ReNcell CX (cell line): ENCODE results near the genes OR10W1, LPXN, CNTF, GLYATL1, OR5AN1 and OR5A1.

DNA sequence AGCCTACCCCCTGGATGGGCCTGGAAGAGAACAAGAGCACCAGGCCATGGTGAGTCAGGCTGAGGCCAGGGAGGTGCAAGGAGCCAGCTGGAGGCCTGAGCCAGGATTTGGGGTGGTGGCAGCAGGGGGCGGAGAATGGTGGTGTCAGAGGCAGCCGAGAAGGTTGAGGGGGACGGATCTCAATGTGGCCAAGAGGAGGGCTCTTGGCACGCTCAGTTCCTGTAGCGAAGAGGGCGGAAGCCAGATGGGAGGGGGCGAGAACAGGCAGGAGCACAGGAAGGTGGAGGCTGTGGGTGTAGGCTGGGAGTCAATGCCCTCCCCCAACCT lies 13.7 kb downstream of the RTN4RL2 start:
- PRO-cap = no peak

DNA sequence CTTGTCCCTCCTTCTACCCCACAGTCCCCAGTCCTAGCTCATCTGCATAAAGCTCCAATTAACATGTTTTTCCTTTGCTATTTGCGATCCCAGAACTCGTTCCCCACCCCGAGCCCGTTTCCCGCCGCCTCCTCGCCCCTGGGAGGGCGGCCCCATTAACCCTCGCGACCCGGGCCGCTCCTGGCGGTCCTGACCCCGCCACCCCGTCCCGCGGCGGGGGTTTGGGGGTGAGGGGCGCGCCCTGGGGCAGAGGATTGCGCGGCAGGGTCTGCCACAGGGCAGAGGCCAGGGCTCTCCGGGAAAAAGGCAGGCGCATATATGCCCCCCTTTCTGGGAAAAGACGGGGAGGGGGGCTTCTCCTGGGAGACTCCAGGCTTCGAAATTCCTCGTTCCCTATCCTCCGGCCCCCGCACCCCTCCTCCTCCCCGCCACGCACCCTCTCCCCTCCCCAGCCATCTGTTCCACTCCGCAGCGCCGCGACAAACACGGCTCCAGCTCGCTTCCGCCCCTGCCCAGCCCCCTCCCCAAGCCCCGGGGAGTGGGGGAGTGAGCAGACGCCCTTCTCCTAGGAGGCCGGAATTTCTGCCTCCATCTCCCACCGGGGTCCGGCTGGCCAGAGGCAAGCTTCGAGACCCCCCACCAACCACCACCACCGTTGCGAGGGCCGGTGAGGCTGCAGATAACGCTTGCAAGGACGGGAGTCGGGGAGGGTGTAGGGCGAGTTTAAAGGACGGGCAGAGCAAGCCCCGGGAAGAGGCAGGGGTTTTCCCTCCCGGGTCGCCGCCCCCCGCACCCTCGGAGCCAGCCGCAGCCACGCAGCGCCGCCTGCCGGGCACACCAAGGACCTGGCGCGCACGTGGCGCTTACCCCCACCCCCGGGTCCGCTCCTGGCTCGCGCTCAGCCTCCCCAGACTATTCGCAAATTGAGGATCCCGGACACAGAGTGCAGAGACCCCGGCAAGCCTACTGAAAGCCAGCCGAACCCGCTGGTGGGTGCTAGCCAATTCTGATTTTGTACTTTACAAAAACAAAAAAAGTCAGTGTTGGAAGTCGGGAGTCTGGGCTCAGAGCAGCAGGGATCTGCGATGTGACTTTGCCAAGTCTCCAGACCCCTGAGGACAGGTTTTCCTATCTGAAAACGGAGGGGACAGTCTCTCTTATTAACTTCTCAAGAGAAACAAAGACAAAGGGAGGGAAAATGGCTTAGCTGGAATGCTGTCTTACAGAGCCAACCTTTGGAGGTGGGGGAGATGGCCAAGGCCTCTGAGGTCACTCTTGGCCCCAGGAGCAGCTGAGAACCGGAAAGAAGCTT lies 22.5 kb downstream of the RTN4RL2 start:
- PRO-cap = no peak

DNA sequence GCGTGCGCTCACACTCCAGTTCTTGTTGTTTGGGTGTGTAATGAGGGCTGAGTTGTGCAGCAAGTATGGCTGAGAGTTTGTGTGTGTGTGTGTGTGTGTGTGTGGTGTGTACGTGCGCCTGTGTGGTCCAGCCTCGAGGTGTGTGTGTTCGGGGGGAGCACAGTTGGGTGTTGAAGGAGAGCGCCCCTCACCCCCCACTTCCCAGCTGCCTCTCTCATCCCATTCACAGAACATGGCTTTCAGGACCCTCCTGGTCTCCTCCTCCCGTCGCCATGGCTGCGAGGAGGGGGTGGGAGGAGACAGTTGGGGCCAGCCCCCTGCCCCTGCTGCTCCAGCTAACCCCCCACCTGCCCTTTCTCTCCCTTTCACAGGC lies 10.6 kb downstream of the YPEL4 start:
- PRO-cap = no peak

DNA sequence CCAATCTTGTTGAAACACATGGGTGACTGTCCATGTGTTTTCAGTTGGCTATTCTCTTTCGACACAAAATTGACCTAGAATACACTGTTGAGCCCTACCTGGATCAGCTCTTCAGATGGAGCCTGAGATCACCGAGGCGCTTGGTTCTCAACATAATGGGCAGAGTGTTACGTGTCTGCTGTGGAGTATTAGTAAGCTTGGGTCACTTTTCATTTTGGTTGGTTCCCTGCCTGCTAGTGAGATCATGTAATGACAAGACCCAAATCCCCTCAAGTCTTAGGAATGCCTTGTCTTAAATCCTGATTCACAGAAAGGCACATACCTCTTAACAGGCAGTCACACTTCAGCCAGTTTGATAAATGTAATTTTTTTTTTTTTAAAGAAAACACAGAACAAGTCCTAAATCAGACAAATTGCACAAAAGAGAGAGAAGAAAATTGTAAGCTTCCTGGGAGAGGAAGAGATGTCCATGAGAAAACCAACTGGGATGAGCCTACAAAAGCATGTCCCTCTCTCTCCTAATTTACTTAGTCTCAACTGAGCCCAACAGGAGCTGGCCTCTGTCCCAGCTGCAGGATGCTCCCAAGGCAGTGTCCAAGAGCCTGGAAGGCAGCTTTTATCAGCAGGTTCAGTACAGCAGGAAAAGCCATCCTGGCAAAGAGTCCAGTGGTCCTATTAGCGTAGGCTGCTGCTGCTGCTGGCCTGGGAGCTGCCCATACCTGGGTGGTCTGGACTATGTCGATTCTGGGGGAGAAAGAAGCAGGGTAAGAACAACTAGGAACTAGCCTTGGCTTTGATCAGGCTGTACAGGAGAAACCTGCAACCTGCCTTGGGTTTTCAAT lies 8.4 kb downstream of the MED19 start:
- PRO-cap = no peak

DNA sequence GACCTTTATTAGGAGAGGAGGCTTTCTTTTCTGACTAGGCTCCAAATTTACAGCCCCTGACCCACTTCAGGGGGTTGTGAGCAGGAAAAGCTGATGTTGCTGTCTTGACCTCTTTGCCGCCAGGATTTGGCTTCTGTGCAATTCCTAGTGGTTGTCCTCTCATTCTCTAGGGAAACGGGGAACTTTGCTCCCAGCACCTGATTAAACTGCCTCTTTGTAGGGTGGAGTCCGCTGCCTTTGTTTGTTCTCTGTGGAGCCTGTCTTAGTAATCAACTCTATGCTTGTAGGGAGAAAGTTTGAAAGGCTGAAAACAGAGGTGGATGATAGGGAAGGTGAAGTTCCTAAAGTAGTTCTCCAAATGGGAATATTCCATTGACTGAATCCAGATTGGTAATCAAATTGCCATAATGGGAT lies 16.4 kb downstream of the CTNND1 start:
- PRO-cap = no peak

DNA sequence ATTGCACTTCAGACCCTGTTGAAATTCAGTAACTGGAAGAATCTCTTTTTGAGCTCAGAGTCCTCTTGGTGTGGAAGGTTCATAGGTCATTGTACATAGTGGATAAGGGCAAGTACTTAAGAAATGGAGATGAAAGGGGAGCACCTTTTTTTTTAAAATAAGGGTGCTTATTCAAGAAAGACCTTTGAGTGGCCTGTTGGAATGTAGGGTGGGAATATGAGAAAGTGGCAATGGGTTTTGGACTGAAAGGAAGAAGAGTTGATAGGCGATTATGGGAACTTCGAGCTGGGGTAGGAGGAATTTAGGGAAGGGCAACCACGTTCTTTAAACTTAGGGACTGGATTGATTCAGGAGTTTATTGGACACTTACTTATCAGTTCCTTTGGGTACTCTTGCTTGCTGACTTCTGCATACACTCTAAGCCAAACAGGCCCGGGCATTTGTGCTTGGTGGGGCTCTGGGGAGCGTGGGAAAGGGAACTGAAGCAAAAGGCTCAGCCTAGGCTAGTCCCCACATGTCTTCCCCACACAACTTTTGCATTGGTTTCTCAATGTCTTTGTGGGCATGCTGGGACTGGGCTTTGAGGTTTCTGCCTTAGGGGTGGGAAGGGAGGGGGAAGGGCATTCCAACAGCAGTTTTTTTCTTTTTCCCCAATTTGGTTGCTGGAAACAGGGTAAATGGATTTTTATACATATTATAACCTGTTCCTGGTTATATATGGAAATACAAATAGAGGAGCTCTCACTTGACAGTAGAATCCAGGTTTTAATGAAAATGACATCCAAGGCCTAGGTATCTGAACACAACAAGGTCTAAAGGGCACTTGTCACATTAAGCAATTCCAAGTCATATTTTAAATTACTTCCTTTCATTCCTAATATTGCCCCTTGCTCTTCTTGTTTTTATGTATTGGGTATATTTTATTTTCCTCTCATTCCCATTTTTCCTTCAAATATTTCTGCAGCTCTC lies 26.8 kb downstream of the CTNND1 start:
- PRO-cap = no peak

DNA sequence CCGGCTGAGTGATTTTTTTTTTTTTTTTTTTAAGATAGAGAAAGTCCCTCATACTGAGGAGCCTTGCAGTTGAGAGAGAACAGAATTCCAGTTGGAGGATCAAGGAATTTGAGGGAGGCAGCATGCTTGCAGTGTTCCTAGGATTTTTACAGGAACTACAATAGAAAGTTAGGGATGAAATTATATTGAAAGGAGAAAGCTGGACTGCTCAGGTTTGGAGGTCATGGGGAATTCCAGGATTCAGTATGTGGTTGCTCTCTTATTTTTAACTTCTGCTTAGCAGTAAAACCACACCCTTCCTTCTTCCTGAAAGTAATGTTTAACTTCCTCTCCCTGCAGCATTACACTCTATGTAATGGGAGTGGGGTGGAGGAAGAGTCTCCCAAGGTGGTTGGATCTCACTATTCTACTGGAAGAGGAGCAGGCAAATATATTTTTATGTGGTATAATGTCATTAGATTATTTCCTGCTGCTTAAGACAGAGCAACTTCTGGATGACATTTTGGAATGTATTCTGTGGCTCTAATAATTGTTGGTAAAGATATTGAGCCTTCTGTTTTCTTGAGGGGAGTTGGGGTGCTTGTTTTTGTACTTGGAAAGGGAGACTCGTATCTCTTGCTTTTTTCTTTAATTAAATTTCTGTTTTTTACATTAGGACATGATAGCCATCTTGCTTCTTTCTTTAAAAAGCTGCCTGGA lies 31.4 kb downstream of the CTNND1 start:
- PRO-cap = no peak

GRCh38 chr11:58268016-58268664 lies at the start of gene OR10W1:
OR10W1 (minus strand) TSS chr11:58268260.
- PRO-cap = no peak

- PRO-cap = no peak
Observed at GRCh38 chr11:58575207-58576388, at the start of gene LPXN. LPXN (minus strand) TSS chr11:58575856.

GRCh38 chr11:58618113-58619113 lies 4.1 kb upstream of the CNTF start:
- PRO-cap = no peak

DNA sequence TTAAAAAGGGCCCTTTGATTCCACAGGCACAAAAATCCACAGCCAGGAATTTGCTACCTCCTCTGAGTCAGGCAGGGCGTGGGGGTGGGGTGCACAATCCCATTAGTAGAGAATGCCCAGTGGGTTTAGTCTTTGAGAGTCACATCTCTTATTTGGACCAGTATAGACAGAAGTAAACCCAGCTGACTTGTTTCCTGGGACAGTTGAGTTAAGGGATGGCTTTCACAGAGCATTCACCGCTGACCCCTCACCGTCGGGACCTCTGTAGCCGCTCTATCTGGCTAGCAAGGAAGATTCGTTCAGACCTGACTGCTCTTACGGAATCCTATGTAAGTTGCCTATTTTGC lies at the start of gene CNTF:
Gene CNTF (plus strand): TSS at position 128 of the 347 bp plus-strand sequence.
- PRO-cap = no peak

DNA sequence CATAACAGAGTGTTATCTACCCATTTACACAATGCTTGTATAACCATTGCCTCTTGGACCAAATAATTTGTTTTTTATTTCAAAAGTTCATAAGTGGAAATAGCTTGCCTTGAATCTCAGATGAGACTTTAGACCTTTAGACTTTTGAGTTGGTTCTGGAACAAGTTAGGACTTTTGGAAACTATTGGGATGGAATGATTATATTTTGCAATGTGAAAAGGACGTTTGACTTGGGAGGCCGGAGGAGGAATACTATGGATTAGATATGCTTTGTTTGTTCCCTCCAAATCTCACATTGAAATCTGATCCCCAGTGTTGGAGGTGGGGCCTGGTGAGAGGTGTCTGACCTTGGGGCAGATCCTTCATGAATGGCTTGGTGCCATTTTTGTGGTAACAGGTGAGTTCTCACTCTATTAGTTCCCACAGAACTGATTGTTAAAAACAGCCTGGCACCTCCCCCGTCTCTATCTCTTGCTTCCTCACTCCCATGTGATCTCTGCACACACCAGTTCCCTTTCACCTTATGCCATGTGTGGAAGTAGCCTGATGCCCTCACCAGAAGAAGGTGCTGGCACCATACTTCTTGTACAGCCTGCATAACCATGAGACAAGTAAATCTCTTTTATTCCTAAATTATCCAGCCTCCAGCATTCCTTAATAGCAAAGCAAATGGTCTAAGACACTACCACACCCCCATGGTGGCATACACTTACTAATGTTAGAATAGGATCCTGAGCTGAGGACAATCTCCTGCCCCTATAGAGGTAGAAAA lies 3.3 kb upstream of the GLYAT start:
- PRO-cap = no peak

DNA sequence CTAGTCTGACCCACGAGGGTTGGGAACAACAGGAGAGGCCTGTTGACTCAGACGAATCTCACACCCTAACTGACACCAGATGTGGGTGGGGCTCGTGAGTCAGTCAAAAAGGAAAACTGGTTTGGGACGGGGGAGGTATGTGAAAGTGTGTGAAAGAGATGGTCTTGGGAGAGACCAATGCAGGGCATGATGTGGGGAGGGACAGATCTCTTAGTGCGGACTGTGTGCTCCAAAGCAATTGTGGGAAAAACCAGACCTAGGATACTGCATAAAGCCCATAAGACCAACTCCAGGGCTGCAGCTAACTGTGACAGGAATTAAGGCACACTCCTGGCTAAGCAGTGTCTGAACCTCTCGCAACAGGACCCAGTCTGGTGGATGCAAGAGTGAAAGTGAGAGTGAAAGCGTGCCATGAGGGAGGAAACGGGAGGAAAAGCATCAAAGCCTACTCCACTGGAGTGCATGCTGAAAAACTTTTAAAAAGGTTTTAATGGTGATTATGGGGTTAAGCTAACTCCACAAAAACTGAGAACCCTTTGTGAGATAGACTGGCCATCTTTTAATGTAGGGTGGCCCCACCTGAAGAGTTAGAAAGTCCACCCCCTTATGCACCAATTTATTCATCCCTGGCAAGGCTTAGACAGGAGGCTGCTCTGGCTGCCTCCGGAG lies 39.3 kb upstream of the GLYAT start:
- PRO-cap = no peak

- PRO-cap = no peak
Observed at GRCh38 chr11:58939071-58939652, at the start of gene GLYATL1. GLYATL1 (plus strand) TSS chr11:58939488.

DNA sequence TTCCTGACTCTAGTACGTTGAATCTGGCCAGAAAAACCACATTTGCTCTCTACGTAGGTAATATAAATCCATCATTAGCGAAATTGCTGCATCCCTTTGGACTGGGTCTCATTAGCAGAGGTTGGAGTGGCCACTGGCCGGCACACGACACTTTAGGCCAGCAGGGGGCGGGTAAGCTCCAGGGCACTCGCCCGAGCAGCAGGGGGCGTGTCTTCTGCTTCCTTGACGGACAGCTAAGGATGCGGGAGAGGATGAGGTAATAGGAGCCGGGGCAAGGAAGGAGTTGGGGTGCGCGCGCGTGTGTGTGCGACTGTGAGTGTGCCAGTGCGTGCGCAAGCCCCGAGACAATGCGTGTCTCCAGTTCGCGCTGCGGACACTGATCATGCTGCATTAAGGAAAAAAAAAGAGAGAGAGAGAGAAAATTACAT lies 482 bp upstream of the DTX4 start:
- PRO-cap = no peak

DNA sequence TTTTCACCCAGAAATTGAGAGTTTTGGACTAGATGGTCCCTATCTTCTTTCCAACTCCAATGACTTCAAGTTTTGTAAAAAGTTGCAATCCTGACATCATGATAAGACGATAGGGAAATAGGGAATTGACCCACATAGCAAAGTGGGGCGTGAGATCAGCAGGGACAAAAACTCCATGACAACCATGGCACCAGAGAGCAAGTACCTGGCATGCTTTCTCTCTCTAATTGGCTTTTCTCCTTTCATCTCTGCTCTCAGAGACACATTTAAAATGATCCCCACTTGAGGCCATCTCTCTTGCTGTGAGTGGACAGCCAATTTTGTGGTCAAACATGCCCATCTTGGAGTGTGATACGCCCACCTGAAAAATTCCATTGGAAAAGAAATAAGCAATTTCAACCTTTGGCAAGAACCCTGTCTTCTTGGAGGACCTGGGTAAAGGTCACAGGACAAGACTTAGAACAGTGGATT lies at the start of gene OR5AN1:
Gene OR5AN1 (plus strand): TSS at position 291 of the 471 bp plus-strand sequence.
- PRO-cap = no peak

GRCh38 chr11:59436200-59436599 lies at the start of gene OR5A1:
OR5A1 (plus strand) TSS chr11:59436469.
- PRO-cap = no peak

DNA sequence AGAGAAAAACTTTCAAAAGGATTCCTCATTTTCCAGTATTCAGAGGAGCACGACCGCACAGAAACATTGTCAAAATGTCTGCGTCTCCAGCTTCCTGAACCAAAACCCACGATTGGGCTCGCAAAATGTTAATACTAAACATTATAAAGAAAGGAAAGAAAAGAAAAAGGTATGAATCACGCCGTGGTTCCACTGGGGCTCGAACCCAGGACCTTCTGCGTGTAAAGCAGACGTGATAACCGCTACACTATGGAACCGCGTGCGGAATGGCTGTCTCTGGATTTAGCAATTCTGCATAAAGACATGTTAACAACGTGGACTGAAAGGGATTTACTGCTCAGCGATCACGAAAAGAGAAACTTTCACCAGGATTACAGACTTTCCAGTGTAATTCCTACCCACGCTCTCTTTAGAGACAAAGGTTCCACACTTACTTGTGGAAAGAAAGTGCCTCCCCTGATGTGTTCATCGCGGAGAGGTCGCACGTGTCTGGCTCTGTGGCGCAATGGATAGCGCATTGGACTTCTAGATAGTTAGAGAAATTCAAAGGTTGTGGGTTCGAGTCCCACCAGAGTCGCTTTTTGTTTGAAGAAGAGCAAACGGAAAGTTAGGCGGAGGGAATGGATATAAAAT lies 39.6 kb downstream of the OR4D9 start:
- PRO-cap = bidirectional peak, plus-strand start at position 44 of the sequence, minus-strand start outside the sequence; unidirectional peak, minus-strand start at position 255 of the sequence

DNA sequence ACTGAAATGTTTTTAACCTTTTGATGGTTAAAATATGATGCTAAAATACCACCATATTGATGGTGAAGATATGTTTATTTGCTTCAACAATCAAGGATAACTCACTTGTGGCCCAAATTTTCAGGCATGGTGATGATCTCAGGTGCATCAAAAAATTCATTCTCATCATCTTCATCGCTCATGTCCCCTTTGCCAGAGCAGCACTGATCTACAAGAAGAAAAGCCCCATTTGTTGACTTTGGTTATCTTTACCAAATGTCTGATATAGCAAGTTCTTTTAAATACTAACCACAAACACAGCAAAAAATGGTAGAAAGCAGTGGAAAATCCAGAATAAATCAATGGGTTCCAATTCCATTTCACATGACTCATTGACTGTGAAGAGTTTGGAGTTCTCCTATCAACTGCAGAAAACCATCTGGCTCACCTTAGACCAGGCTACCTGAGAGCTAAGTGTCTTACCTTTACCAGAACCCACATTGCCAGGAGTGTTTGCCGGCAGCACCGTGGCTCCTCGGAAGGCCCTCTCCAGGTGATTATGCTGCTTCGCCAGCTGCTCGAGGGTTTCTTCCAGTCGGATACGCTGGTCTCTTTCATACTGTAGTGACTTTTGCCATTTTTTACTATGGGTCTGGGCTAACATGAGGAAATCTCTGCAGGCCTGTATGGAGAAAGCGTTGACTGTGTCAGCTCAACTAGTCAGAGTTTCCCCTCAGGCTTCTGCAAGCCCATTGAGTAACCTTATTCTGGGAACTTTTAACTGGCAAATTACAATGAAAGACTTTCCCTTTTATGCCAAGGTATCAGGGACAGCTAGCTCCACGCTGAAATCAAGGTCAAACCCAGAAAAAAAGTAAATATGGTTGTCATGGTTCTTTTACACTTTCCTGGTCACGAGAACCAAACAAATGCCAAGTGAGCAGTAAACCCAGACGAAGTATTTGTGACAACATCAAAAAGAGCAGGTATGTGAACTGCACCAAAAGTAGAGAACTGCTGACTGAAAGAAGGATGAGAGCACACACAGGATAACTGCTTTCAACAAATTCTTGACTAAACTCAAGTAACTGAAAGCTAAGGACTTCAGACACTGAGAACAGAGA lies 14.0 kb downstream of the OSBP start:
- PRO-cap = no peak

GRCh38 chr11:59651152-59651905 lies 17.5 kb downstream of the PATL1 start:
- PRO-cap = no peak